ENCODE measurements around a stretch of chr6.

DNA sequence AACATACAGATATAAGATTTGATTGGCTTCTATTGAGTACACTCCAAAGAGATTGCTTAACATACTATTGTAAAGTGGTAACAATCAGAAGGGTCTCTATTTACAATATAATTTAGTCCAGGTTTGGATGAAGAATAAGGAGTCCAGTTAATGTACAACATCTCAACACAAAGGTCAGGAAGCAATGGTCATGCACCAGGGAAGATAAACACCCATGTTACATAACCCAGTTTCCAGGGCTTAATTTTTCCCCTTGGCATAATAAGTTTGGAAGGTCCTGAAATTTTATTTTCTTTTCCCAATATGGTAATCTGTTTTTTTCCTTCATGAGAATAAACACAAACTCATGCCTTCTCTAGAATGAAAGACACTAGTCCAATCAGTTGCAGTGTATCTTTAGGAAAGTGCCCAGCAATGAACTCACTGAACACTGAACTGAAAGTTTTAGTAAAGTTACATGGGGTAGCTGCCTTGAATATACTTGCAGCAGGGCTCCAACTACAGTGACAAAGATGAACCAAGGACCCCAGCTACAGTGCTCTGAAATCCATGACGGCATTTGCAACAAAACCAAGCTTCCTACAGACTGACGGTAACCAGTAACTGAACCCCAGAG is 255.3 kb upstream of the GJE1 start:
- PRO-cap, 10 experiments: no peak in any of the 10 experiments

DNA sequence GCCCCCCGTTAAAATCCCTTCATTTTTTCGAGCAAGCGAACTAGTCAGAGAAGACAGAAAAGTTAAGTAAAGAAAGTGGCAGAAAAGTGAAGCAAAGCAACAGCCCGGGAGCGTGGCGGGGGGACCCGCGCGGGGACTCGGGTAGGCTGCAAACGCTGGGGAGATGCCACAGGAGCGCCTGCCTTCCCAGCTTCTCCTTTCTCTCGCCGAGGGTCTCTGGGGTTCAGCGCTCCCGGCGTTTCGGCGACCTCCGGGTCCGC is 535 bp upstream of the ADGRG6 start:
- PRO-cap, 10 experiments: peak in 4 of 10 experiments; most common plus-strand start position 151 of the sequence (in 4)

DNA sequence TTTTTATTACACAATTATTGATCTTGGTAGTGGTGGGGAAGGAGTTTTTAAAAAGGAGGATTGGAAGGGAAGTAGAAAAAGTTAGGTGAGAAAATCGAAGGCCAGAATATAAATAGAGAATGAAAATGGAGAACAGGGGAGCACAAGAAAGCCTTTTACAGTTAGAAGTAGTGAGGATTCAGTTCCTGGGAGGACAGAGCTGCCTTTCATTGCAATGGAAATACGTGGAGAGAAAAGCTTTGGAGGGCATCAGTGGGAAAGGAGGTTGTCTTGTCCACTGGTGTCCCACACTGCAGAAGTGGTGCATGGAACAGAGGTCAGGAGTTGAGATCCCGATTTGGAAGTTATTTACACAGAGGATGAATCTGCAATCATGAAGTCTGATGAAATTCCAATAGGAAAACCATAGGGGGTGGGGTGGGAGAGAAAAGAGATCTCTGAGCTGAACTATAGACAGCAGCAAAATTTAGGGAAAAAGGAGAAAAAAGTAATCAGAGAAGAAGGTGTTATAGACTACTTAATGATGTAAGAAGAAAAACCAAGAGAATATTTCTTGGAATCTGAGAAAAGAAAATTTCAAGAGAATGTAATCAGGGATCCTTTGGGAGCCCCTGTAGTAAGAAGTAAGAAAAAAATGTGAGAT is 33.6 kb downstream of the ADGRG6 start:
- PRO-cap, 10 experiments: no peak in any of the 10 experiments

- PRO-cap, 10 experiments: no peak in any of the 10 experiments
Measured at GRCh38 chr6:142696002-142696769, 248.8 kb downstream of the HIVEP2 start.

- PRO-cap, 10 experiments: peak in 1 of 10 experiments; most common plus-strand start chr6:142867611 (in 1); most common minus-strand start chr6:142867514 (in 1)
Measured at GRCh38 chr6:142867397-142867791, 77.6 kb downstream of the HIVEP2 start.

DNA sequence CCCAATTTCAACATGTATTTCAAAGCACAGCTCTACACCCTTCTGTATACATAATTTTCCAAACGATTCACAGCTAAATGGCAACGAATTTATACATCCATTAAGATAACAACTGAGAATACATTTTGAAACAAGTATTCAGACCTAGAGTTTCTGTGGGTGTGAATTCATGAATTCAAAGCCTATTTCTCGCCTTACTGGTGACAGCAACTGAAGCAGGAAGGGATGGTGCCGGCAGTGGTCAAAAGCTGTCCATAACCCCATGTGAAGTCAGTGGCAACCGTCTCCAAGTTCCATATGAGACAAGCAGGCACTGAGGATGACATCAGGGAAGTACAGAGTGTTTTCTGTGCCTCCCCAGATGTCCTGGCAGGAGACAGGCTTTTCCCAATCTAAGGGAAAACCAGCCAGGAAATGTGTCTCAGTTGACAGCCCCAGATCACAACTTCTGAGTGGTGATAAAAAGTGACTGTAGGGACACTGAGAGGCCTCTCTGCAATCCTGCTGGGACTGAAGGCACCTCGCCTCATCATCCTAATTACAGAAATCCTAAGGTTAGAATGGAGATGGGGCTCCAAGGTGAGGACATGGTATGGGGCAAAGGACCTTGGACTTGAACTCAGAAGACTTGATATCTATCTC is 66.6 kb downstream of the HIVEP2 start:
- PRO-cap, 10 experiments: no peak in any of the 10 experiments

DNA sequence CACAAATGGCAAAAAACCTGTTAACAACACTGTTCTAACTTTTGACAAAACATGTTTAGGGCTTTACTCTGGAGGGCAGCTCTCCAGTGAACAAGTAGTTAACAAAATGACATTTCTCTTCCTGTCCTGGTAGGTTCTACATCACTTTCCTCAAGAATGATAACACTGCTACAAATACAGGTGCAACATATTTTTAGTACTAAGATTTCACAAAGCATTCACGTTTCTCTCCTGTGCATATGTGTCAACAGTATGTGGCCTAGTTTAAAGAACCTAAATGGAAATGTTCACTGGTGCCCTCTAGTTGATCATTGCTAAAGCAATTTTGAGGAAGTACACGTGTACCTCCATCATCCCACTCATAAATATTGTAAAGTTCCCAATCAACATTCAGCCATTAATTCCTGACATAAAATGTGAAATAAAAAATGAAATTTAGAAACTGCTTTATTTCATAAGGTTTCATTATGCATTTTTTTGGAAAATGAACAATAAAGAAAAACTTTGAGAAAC is 58.2 kb downstream of the HIVEP2 start:
- PRO-cap, 10 experiments: no peak in any of the 10 experiments

GRCh38 chr6:142948652-142948851 is 3.6 kb upstream of the HIVEP2 start:
- PRO-cap, 10 experiments: no peak in any of the 10 experiments

- PRO-cap, 10 experiments: peak in 1 of 10 experiments; most common plus-strand start chr6:143054708 (in 1)
Measured at GRCh38 chr6:143054550-143054887, 6.2 kb upstream of the AIG1 start.

GRCh38 chr6:143115783-143116163 is 55.1 kb downstream of the AIG1 start:
- PRO-cap, 10 experiments: no peak in any of the 10 experiments

- PRO-cap, 10 experiments: no peak in any of the 10 experiments
Measured at GRCh38 chr6:143516593-143517139, 5.1 kb upstream of the FUCA2 start.

- PRO-cap, 10 experiments: no peak in any of the 10 experiments
Measured at GRCh38 chr6:143539176-143539537, 27.6 kb upstream of the FUCA2 start.

GRCh38 chr6:143578278-143578906 is 66.9 kb upstream of the FUCA2 start:
- PRO-cap, 10 experiments: no peak in any of the 10 experiments

DNA sequence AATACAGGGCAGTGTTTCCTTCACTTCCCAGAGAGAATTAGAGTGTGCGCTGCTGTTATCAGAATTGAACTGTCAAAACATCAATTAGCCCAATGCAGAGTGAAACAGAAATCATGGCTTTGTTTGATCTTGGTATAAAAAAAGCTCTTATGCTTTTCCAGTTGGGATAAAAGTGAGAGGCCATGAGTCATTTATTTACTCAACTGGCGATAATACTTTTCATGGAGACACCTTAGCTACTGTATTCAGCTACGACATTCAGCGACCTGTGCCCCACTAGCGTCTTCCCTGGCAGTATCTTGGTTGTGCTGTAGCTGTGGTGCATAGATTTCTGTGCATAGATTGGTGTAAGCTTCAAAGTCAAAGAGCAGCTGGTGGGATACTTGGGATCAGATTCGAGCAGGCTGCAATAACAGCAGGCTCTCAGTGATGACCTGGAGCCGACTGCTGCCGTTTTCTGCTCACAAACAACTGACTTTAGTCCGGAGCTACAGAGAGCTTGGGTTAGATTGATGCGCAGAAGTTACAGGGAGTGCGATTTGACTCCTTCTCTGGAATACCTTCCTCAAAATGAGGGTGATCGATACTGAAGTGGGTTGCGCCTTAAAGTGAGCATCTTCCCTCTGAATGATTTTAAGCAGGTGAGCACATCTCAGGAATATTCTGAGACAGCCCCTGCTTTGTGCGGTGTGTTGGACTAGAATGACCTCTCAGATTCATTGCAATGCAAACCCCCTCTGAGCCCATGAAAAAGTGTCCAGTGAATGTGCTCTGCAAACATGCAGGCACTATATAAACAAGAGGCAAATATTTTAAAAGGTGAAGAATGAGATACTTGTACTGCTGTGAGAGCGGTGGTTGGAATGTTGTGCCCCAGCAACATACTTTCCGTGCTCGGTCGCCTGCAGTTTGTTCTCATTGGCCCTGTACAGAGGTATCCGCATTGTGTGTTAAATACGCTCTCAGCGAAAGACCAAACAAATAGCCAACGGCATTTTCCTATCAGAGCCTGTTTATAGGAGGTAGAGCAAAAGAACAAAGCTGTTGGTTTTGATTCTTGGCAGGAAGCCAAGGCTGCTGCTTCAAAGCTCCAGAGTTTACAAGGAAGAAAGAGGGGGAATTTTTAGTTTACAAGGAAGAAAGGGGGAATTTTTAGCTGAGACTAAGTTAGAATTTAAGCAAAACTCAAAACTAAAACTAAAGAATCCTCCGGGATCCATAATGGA is 67.5 kb downstream of the PHACTR2 start:
- PRO-cap, 10 experiments: peak in 1 of 10 experiments; most common plus-strand start position 1,012 of the sequence (in 1); most common minus-strand start position 704 of the sequence (in 1)

DNA sequence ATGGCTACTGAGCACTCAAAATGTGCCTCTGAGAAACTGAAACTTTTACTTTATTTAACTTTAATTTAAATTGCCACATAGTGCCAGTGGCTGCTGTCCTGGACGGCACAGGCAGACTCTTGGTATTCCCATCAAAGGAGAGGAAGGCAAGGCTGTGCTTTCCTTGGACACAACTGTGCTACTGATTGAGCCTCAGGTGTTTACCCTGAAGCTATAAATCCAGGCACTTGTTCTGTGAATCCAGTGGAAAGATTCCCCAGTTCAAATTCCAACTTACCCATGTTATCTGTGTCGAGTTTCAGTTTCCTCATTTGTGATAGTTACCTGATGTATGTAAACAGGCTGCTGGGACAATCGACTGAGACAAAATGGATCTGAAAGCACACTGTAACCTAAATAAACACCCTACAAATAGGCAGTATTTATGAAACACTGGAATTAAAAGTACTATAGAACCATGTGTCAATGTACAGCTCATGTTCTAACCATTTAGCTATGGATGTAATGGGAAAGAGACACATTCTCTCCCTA is 57.2 kb downstream of the PLAGL1 start:
- PRO-cap, 10 experiments: no peak in any of the 10 experiments

- PRO-cap, 10 experiments: peak in 6 of 10 experiments; most common plus-strand start chr6:144151372 (in 1); most common minus-strand start chr6:144151293 (in 4)
Measured at GRCh38 chr6:144150635-144151681, 641 bp downstream of the STX11 start.

GRCh38 chr6:144152783-144153962 is 2.9 kb downstream of the STX11 start:
- PRO-cap, 10 experiments: peak in 1 of 10 experiments; most common minus-strand start chr6:144153450 (in 1)

DNA sequence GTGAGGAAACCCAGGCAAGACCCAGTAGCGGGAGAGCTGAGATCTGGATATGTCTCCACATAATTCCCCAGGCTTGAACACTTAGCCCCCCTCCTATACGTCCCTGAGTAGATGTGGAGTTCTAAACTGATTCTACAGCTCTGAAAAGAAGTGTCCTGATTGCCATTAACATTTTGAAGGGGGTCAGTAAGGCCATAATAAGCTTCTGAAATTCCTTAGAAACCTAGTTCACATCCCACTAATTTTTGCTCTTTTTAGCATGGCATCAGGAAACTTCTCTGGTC is 20.7 kb downstream of the STX11 start:
- PRO-cap, 10 experiments: no peak in any of the 10 experiments

DNA sequence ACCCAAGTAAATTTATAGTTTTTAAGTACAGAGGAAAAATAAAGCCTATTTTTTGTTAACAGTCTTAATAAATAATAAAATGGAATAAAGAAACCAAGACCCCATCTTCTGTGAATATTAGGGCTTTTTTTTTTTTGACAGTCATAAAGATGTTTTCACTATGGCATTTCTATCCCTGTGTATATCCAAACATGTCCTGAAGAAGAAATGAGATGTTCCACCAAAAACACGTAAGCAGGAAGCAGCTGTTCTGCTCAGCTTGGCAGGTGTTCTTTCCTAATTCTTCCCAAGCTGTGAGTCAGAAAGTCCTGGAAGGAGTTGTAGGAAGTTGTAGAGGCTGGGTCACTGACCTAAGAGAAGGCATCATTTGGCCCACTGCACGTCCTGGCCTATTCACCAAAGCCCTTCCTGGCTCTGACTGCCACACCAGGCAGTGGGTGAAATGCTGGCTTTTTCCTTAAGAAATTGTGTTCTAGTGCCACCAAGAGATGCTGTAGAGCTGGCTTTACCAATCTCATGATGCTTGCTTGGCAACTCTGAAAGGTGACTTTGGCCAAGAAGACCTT is 40.2 kb downstream of the STX11 start:
- PRO-cap, 10 experiments: no peak in any of the 10 experiments

DNA sequence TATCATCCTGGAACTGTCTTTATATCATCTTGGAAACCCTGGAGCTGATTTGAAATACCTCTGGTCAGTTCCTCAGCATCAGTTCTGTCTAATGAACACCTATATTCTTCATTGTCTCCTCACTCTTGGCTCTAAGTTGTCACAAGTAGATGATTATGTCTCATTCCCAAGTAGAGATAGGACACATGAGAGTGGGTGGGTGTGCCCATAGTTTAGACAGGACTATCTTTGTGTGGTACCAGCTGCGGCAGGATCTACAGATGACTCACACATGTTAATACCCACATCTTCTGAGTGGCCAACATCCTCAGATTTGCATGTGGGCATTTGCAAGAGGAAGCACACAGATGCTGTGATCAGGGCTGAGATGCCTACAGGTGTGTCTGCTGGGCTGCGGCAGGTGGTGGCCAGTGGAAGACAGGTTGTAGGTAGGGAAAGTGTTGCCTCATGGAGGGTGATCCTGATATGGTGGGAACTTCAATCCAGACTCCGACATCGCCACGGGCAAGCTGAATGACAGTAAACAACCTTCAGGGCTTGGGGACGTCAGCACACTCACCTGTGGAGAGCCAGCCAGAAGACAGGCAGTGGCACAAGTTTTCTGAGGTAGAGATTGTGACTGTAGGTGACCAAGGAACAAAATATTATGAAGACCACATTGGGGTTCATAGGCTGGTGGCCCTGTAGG is 50.8 kb downstream of the UTRN start:
- PRO-cap, 10 experiments: no peak in any of the 10 experiments